ENCODE results near the genes CDKN2B, NDUFB6 and TMEM215.

GRCh38 chr9:21688315-21688662 is 114.1 kb upstream of the MTAP start:
- RRBS = no CpG with 5 or more reads among the region's 4 CpGs
CAGE:
- cytosol, long polyA plus RNA = no peak
- long polyA plus RNA = no peak
- nucleus, long polyA plus RNA = no peak

GRCh38 chr9:22009039-22009663 is at the start of gene CDKN2B:
CDKN2B (minus strand) TSS chr9:22009305.
- RRBS = 1% methylated on average over 14 of the region's 49 CpGs
CAGE:
- cytosol, long polyA plus RNA = no peak
- long polyA plus RNA = no peak
- nucleus, long polyA plus RNA = no peak

GRCh38 chr9:22103159-22103856 is 94.2 kb upstream of the CDKN2B start:
- RRBS = no CpG with 5 or more reads among the region's 4 CpGs
CAGE:
- cytosol, long polyA plus RNA = no peak
- long polyA plus RNA = no peak
- nucleus, long polyA plus RNA = no peak

DNA sequence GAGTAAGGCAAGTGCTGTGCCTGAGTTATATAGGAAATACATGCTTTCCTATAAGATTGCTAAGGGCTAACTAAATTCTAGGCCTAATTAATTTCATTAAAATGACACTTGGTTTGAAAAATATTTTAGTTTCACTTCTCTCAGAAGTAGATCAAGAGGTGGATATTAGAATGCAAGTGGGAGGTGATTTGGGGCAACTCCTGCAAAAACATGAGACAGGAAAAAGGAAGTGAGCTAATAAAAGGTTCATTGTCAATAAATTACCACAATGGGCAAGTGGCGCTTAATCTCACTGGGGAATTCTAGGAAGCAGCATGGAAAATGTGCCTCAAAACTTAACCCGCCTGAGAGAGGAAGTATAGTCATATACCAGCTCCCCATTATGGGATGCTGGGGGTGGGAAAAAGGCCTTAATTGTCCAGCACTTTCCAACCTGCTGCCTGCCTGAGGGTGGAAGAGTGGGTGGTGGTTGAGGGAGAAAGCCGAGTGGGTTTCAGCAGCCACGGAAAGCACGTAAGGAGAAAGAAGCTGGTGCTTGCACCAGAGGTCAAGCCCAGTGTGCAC is 204.1 kb downstream of the ELAVL2 start:
- RRBS = no CpG with 5 or more reads among the region's 5 CpGs
CAGE:
- cytosol, long polyA plus RNA = no peak
- long polyA plus RNA = no peak
- nucleus, long polyA plus RNA = no peak

DNA sequence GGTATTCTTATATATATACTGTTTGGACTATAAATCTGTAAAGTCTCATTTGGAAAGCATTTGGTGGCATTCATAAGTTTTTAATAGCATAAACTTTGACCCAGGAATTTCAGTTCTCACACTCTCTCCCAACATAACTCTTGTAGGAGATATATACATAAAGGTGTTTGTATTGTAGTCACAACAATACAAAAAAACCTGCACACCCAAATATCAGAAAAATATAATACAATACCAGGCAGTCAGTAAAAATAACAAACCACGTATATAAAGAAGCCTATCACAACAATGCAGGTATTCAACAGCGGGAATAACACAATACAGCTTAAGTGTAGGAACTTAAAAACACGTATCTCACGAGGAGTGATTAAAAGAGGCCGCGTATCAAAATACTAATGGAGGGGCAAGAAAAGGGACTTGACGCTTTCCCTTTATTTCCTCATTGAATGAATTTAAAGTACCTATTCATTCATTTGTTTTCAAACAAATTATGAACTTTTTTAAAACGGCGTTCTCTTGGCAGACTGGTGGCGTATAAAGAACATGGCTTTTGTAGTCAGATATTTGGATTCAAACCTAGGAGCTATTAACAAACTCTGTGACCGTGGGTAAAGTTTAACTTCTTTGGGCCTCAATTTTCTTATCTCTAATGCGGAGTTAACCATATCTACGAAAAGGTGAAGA is 1.1 kb downstream of the CAAP1 start:
- RRBS = no CpG with 5 or more reads among the region's 13 CpGs
CAGE:
- cytosol, long polyA plus RNA = no peak
- long polyA plus RNA = no peak
- nucleus, long polyA plus RNA = no peak

- RRBS = no CpG with 5 or more reads among the region's 4 CpGs
CAGE:
- cytosol, long polyA plus RNA = no peak
- long polyA plus RNA = no peak
- nucleus, long polyA plus RNA = no peak
Measured at GRCh38 chr9:27047238-27047511, 41.7 kb upstream of the LRRC19 start.

DNA sequence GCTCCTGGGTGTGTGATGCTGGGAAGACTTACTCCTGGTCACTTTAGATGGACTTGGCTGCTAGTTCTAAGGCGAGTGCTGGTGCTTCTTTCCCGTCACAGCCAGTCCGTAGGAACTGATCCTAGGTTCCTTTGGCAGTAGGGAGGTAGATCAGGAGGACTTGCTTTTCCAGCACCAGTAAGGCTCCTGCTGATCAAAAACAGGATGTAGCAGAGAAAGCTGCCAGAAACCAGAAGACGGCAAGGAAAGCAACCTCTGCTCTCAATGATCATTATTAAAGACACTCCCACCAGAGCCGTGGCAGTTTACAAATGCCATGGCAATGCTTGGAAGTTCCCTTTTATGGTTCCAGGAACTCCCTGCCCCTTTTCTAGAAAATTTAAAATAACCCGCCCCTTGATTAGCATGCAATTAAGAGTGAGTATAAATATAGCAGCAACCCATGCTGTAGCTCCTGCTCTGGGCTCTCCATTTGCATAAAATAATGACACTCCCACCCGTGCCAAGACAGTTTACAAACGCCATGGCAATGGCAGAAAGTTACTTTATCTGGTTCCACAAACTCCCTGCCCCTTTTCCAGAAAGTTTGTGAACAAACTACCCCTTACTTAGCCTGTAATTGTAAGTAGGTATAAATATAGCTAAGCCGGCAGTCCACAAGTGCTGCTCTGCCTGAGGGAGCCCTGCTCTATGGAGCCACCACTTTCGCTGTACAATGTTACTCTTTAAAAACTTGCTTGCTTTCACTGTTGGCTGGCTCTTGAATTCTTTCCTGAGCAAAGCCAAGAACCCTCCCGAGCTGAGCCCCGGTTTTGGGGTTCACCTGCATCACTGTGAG is 16.0 kb downstream of the EQTN start:
- RRBS = no CpG with 5 or more reads among the region's 12 CpGs
CAGE:
- cytosol, long polyA plus RNA = no peak
- long polyA plus RNA = no peak
- nucleus, long polyA plus RNA = no peak

GRCh38 chr9:27341553-27341790 is 44.5 kb upstream of the EQTN start:
- RRBS = no CpG with 5 or more reads among the region's 2 CpGs
CAGE:
- cytosol, long polyA plus RNA = no peak
- long polyA plus RNA = no peak
- nucleus, long polyA plus RNA = no peak

DNA sequence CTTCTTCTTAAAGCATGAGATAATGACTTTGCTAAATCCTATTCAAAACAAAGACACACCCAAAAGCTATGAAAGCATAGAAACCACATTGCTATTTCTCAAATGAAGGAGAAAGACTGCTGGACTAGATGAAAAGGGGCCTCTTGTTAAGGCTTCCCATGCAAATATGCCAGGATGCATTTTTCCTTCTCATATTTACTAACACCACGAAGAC is 86.3 kb upstream of the IFNK start:
- RRBS = no CpG with 5 or more reads among the region's 1 CpG
CAGE:
- cytosol, long polyA plus RNA = no peak
- long polyA plus RNA = no peak
- nucleus, long polyA plus RNA = no peak

DNA sequence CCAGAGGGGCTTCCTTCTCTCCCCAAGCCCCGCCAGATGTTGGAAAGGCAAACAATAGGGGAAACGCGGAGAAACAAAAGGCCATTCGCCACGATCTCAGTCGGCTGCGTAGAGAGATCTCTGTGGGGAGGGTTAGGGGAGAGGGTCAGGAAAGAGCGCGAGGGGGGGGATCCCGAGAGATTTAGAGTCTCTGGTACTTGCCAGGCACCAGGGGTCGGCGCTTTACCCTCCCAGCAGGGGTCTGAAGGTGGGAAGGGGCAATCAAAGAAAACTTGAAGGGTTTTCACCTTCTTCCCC is 1.0 kb downstream of the MOB3B start:
- RRBS = no CpG with 5 or more reads among the region's 12 CpGs
CAGE:
- cytosol, long polyA plus RNA = no peak
- long polyA plus RNA = no peak
- nucleus, long polyA plus RNA = no peak

DNA sequence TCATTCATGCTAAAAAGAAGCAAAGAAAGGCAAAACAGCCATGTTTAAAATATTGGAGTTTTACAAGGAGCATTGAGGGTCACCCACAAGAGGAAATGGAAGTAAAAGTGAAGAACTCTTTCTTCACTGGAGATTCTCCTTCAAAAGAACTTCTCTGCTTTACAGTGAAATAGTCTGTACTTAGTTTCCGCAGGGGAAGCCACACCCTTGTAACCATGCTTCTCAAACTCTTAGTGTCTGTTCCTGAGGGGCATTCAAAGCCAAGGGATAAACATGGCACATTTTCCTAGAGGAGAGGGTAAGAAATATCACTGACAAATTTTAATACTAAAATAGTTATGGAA is 8.6 kb downstream of the C9orf72 start:
- RRBS = no CpG with 5 or more reads among the region's 1 CpG
CAGE:
- cytosol, long polyA plus RNA = no peak
- long polyA plus RNA = no peak
- nucleus, long polyA plus RNA = no peak

DNA sequence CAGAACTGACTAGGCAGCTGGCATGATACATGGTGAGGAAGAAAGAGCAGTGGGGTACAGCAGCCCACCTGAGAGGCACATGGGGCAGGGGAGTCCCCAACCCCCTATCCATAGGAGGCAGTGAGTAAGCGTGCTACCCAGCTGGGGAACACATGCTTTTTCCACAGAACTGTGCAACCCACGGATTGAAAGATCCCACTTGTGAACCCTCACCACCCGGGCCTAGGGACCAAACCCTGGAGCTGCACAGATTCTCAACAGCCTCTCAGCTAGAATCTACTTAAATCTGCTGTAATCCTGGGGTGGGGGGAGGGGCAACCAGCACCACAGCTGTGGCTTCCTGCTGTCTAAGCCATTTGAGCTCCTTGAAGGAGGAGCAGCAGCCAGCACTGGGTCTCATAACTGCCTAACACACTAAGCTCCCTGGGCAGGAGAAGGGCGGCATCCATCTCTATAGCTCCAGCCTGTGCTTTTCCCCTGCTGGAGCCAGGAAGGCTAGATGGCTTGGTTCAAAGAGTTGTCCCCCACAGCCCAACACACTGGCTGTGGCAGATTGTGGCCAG is 71.8 kb upstream of the C9orf72 start:
- RRBS = no CpG with 5 or more reads among the region's 4 CpGs
CAGE:
- cytosol, long polyA plus RNA = no peak
- long polyA plus RNA = no peak
- nucleus, long polyA plus RNA = no peak

DNA sequence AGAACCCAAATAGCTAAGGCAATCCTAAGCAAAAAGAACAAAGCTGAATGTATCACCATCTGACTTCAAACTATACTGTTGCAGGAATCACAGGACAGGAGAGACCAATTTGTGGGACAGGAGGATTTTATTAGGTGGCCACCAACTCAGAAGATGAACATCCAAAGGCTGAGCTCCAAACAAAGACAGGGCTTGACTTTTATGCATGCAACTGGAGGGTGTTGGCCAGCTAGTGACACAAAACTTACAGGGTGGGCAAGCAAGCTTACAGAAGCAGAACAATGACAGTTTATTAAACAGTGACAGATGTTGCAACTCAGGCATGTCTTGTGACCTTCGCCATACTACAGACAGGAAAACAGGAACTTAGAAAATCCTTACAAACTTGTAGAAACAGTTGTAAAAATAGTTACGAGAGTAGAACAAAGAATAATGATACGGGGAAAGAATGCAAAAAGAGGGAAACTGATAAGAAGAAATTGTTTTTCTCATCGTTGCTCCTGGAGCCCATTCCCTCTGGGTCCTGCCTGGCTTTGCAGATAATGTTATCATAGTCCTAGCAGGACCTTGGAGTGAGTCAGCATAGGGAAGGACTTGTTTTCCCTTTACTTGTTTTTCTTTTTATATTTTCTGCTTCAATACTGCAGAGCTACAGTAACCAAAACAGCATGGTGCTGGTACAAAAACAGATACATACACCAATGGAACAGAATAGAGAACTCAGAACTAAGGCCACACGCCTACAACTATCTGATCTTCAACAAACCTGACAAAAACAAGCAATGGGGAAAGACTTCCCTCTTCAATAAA is 1088.0 kb upstream of the LINGO2 start:
- RRBS = no CpG with 5 or more reads among the region's 5 CpGs
CAGE:
- cytosol, long polyA plus RNA = no peak
- long polyA plus RNA = no peak
- nucleus, long polyA plus RNA = no peak

GRCh38 chr9:31334697-31335393 is 1049.6 kb upstream of the ACO1 start:
- RRBS = no CpG with 5 or more reads among the region's 7 CpGs
CAGE:
- cytosol, long polyA plus RNA = no peak
- long polyA plus RNA = no peak
- nucleus, long polyA plus RNA = no peak

DNA sequence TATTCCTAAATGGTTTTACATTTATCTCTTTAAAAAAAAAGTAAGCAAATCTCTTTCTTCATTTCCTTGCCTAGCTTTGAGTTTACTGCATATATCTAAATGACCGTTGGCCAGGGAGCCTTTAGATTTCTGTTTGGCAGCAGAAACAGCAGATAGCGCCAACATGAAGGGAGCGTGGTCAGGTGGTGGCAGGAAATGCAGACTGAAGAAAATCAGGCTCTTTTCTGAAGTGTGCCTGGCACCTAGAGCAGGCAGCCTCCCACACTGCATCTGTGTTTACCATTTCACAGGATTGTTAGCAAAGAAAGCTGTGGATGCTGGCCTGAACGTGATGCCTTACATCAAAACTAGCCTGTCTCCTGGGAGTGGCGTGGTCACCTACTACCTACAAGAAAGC is 42.6 kb downstream of the ACO1 start:
- RRBS = no CpG with 5 or more reads among the region's 5 CpGs
CAGE:
- cytosol, long polyA plus RNA = no peak
- long polyA plus RNA = no peak
- nucleus, long polyA plus RNA = no peak

DNA sequence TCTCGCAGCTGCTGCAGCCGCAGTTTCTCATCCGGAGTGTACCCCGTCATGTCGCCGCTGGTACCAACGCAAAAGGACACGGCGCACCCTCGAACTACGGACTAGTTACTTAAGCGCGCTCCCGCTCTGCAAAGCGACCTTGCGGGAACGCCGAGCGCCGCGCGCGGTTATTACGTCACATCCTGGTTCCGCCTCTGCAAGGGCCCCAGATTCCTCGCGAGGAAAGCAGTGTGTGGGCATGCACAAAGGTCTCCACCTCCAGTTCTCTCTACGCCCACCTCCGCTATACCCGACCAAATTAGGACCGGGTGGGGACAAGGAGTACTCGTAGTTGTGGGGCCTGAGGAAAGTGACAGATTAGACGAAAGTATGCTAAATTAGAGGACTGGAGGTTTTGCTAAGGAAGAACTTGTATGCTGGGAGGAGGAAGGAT is at the start of gene NDUFB6:
TSS of gene NDUFB6 (minus strand) at position 149 of the 433 bp plus-strand sequence.
- RRBS = 1% methylated on average over 3 of the region's 33 CpGs
CAGE:
- cytosol, long polyA plus RNA = start-site peak on the minus strand centred at position 103 of the sequence, 100 bp wide, 1,219 reads
- long polyA plus RNA = start-site peak on the minus strand centred at position 105 of the sequence, 95 bp wide, 1,204 and 1,136 reads in 2 replicates
- nucleus, long polyA plus RNA = start-site peak on the minus strand centred at position 105 of the sequence, 95 bp wide, 1,405 reads

DNA sequence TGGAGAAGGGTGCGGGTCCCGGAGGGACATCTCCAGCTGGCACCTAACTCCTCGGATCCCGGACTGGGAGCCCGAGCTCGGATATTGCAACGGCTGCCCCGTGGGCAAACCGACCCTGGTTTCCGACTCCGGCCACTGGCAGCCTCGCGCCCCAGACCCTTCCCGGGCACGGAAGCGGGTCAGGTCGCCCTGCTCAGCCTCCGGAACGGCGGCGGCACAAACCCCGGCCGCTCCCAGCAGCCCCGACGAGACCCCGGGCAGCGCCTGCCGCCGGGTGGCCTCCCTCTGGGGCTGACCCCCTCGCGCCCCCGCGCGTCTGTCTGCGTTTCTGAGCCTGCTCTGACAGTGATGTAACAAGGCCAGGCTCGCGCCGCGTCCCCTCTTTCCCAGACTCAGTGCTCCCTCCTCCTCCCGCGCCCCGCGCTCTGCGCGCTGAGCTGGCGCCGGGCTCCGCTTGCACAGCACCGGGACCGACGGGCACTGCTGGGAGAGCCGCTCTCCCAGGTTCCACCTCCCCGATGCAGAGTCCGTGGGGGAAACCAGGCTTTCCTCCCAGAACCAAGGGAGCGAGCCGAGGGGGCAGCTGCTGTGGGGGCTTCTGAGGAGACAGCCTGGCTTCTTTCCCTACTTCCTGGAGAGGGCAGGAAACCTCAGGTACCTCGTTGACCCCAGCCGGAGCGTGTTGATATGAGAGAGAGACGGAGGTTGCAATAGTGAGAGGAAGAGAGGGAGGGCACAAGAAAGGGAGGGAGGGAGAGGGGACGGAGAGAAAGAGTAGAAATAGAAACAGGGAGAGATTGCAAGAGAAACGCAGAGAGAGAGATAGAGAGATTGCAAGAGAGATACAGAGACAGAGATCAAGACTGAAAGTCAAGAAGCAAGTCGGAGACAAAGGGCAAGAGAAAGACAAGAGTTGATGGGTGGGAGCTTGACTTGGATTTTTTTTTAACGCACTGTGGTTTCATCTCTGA is at the start of gene TMEM215:
TSS of gene TMEM215 (plus strand) at position 389 of the 971 bp plus-strand sequence.
- RRBS = 2% methylated on average over 13 of the region's 64 CpGs
CAGE:
- cytosol, long polyA plus RNA = no peak
- long polyA plus RNA = no peak
- nucleus, long polyA plus RNA = start-site peak on the plus strand centred at position 664 of the sequence, 23 bp wide, 7 reads

DNA sequence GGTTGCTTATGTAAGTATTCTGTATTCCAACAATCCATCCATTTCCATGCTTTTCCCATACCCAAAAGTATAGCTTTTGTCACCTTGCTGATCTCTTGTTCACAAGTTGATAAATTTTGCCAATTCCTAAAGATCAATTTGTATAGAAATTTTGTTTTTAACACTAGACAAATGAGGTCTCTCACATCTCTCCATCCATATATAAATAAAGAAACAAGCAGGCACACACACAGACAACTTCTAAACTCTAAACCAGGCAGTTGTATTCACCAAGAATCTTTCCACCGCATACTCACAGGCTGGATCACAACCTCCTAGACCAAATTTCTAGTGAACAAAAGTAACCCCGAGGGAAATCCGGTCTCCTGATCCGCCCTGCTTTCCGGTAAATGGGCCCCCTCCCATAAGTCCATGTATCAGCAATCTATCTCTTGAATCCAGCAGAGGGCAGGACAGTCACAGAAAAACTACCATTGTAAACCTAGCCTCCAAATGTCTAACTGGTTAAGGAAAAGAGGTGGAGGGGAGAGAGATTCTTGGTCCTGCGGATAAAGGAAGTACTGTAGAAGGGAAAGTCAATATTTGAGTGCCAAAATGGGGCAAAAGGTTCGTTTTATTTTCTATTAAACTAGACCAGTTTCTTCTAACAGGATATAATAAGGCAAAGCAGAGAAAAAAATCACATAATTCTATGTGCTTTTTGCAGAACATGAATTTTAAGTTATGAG is 4.7 kb upstream of the SMU1 start:
- RRBS = no CpG with 5 or more reads among the region's 7 CpGs
CAGE:
- cytosol, long polyA plus RNA = no peak
- long polyA plus RNA = no peak
- nucleus, long polyA plus RNA = no peak

GRCh38 chr9:33108990-33110020 is 32.8 kb upstream of the SMU1 start:
- RRBS = no CpG with 5 or more reads among the region's 7 CpGs
CAGE:
- cytosol, long polyA plus RNA = no peak
- long polyA plus RNA = no peak
- nucleus, long polyA plus RNA = no peak

DNA sequence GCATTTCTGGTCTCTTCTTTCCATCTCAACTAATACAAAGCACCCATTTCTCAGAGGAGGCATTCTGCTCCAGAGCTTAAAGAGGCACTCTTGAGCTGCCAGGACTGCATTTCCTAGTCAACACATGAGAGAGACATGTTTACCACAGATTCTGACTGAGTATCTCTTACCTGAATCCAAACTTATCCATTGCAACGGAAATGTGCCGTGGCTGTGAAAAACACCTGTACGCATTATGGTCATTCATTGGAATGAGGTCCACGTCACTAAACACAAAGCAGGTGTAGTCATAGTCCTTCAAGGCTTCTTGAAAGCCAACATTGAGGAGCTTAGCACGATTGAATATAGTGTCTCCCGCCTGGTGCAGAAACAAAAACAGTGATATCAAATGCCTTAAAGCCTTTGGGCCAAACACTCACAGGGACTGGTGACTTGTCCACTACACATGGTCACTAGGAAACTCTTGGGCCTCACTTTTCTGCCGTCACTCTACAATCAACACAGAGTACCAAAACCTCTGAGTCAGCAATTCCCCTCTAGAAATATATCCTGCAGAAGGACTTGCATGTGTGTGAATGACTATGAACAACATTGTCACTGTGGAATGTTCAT is 43.9 kb upstream of the SMU1 start:
- RRBS = no CpG with 5 or more reads among the region's 7 CpGs
CAGE:
- cytosol, long polyA plus RNA = no peak
- long polyA plus RNA = no peak
- nucleus, long polyA plus RNA = no peak